Metastatic Liver Carcinoma in the Lung (tissue), 2 donors: ENCODE measurements around a stretch of chr22.

DNA sequence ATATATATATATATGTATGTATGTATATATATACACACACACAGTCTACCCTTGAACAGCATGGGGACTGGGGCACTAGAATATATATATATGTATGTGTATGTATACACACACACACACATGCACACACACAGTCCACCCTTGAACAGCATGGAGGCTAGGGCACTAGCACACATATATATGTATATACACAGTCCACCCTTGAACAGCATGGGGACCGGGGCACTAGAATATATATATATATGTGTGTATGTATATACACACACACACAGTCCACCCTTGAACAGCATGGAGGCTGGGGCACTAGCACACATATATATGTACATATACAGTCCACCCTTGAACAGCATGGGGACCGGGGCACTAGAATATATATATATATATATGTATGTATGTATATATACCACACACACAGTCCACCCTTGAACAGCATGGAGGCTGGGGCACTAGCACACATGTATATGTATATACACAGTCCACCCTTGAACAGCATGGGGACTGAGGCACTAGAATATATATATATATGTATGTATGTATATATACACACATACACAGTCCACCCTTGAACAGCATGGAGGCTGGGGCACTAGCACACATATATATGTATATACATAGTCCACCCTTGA lies 178.1 kb downstream of the TBC1D22A start:
- PRO-cap, 2 experiments, result no peak in any of the 2 experiments

DNA sequence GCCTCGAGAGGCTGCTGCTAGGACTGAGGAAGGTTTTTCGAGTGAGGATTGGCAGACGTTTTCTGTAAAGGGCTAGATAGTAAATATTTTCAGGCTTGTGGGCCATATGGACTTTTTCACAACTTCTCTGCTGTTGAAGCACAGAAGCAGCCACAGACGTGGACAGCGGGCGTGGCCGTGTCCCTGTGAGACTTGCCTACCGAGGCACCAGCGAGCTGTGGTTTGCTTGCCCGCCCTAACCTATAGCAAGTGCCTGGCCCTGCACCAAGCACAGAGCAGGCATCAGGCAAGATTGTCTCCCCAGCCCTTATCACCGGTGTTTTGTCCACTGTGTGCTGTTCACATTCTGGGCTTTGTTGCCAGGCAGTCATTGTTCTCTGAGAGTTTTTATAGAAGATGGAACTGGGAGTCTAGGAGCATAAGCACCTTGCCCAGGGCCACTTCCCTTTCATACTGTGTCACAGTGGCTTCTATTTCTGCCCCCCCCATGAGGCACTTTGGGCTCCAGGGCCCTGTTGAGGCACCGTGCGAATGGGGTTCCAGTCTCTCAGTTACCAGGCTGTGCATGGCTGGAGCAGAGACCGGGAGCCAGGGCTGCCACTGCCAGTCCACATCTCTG lies 279.4 kb downstream of the TBC1D22A start:
- PRO-cap, 2 experiments, result no peak in any of the 2 experiments

DNA sequence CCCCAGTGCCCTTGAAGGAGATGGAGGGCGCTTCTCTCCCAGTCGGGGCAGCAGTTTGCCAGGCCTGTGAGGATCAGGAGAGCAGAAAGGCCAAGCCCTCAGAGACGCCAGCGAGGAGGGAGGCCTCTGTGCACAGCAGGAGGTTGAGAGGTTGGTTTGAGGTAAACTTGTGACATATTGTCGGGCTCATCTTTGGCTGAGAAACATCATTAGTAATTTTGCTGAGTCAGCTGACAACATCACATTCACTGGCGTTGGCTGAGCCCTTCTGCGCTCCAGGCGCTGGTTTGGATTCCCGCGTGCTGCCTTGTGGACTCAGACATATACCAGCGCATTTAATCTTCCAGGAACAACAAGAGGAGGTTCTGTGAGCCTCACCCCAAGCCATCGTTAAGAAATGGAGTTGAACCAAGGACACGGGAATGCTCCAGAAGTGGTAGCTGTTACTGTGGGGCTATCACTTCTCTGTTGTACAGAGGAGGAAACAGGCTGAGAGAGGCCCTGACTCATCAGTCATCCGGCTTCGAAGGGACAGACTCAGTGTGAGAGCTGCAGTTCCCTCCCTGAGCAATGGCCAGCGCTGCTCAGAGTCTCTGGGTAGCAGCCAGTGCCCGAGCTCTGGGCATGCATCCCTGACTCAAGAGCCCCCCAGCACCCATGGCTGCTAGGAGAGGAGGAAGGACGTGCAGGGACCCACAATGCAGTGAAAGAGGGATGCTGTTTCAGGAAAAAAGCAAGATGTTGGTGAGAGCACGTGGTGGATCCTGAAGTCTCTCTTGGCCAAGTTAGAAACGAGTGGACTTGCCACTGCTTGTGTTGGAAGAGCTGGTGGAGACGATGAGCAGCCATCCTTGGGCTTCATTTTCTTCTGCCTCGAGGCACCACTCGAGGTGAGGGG lies 291.3 kb downstream of the TBC1D22A start:
- PRO-cap, 2 experiments, result no peak in any of the 2 experiments

- PRO-cap, 2 experiments, result no peak in any of the 2 experiments
These were observed 292.0 kb downstream of the TBC1D22A start for GRCh38 chr22:47054482-47054773.

GRCh38 chr22:47062671-47063100 lies 300.2 kb downstream of the TBC1D22A start:
- PRO-cap, 2 experiments, result no peak in any of the 2 experiments

- PRO-cap, 2 experiments, result no peak in any of the 2 experiments
These were observed 326.1 kb downstream of the TBC1D22A start for GRCh38 chr22:47088467-47088942.

DNA sequence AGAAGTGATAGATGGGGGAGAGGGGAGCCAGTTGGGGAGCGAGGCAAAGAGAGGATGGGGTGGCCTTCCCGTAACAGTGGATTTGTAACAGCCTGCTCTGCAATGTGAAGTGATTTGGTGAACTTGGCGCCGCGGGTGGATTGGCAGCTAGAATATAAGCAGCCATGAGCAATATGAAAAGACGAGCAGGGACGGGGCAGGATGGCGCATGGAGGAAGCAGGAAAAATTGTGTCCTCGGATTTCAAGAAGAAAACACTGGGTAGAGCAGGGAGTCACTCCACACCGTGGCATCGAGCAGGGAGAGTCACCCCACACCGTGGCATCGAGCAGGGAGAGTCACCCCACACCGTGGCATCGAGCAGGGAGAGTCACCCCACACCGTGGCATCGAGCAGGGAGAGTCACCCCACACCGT lies 354.6 kb downstream of the TBC1D22A start:
- PRO-cap, 2 experiments, result no peak in any of the 2 experiments

- PRO-cap, 2 experiments, result no peak in any of the 2 experiments
These were observed 396.0 kb downstream of the TBC1D22A start for GRCh38 chr22:47158149-47159101.

DNA sequence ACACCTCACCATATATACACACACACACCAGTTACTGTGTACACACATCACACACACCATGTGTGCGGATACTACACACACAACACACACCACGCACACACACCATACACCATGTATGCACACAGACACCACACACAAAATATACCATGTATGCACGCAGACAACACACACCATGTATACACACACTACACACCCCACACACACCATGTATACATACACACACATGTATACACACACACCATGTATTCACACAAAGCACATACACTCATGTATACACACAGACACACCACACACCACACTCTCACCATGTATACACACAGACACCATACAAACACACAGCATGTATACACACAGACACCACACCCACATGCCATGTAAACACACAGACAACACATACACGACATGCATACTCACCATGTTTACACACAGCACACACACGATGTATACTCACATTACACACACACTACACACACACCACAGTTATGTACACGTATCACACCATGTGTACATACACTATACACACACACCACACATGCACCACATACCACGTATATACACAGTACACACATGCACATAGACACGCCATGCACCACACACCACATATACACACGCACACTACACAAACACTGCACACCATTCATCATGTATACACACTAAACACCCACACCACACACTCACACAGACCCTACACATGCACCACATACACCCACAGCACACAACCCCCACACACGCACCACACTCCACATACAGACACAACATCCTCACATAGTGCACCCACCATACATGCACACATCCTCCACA lies 396.9 kb downstream of the TBC1D22A start:
- PRO-cap, 2 experiments, result no peak in any of the 2 experiments

GRCh38 chr22:47163885-47164975 lies 401.8 kb downstream of the TBC1D22A start:
- PRO-cap, 2 experiments, result no peak in any of the 2 experiments

GRCh38 chr22:47631322-47632454 lies 857.7 kb upstream of the TAFA5 start:
- PRO-cap, 2 experiments, result no peak in any of the 2 experiments

- PRO-cap, 2 experiments, result no peak in any of the 2 experiments
These were observed 7.8 kb downstream of the TAFA5 start for GRCh38 chr22:48497133-48497527.

DNA sequence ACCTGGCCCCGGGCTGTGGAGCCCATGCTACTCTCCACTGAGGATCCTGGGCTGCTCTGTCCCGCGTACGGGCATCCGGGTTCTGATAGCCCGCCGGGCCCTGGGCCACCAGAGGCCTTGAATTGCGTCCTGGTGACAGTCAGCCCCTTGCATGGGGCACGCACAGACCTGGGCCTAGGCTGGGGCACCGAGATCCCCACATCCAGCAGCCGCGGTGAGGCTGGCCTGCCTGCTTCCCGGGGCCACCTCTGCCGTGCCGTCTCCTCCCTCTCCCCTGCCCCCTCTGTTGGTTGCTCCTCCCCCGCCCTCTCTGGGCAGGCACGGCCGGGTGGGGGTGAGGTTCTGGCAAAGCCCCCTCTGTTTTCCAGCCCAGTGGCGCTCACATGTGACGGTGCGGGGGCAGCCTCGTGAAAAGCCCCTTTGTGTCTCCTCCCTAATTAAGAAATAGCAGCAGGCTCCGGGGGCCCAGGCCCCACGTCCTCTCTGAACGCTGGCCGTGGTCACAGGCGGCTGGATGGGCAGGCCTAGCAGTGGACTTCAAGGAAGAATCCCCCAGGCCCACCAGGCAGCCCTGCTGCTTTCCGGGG lies 28.3 kb downstream of the TAFA5 start:
- PRO-cap, 2 experiments, result no peak in any of the 2 experiments

- PRO-cap, 2 experiments, result no peak in any of the 2 experiments
These were observed 89.9 kb downstream of the TAFA5 start for GRCh38 chr22:48579177-48579816.

- PRO-cap, 2 experiments, result no peak in any of the 2 experiments
These were observed 165.1 kb downstream of the TAFA5 start for GRCh38 chr22:48654395-48654990.

DNA sequence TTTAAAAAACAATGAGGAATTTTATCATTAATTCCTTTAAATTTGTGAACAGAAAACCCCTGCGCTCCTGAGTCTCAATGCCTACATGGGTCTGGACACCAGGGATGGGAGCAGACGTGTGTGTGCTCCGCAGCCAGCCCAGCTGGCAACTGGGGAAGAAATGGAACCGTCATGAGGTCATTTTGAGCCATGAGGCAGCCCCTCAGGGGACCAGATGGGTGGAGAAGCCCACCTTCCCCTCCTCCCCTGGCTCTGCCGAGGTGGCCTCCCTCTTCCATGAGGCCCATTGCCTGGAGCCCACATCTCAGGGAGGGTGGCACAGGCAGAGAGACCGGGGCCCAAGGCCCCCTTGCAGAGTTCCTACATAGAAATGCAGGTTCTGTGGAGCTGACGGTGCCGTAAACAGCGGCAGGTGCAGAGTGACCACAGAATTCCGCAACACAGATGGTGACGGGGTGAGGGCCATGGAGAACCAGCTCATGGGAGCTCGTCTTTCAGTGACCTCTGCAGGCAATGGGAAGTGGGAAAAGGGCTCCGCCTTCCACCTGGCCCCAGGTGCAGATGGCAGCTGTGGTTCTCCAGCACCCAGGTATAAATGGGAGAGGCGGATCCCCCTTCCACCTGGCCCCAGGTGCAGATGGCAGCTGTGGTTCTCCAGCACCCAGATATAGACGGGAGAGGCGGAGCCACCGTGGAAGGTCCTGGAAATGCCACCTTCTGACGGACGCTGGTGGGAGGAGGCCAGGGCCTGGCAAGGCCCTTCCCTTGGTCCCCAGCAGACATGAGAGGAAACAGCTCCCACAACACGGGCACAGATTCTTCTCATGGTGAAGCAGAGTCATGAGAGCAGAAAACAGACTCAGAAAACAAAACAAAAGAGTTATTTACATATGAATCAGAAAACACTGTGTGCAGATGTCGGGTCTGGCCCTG lies 572.9 kb downstream of the TAFA5 start:
- PRO-cap, 2 experiments, result no peak in any of the 2 experiments

DNA sequence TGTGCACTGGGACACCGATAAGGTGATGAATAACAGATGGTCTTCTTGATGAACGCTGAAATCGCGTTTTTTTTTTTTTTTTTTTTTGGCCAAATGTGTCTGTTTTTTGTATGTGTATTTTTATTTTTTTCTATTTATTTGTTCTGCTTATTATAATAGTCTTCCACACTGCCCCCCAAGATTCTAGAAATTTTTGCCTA lies 577.4 kb downstream of the TAFA5 start:
- PRO-cap, 2 experiments, result no peak in any of the 2 experiments

DNA sequence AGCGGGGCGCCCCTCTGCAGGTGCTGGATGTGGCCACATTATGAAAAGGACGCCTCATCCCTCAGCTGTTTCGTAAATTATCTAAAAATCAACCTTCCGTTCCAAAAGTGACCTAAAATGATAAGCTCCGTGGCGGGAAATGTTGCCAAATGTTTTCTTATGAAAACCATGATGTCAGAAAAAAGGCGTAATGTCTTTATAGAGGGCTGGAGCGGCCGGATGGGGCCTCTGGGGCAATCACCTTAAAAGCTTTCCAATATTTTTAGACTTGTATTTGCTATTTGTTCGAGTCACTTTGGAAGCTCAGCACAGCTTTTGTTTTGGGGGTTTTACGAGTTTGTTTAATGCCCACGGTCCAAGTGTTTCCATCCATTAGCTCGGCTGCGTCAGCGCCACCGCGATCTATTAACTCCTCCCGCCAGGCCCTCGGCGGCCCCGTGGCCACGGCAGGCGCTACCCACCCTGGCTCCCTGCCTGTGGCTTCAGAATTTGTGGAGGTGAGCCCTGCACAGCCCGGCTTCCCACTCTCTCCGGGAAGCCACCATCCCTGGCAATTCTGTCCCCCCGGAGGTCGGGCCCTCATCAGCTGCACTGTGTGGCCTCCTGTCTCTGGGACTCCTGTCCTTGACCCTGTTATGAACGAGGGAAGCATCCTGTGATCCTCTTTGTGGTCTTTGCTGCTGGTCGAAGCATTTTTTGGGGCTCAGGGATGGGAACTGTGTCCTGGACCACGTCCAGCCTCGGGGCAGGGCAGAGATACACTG lies 648.6 kb downstream of the BRD1 start:
- PRO-cap, 2 experiments, result no peak in any of the 2 experiments

DNA sequence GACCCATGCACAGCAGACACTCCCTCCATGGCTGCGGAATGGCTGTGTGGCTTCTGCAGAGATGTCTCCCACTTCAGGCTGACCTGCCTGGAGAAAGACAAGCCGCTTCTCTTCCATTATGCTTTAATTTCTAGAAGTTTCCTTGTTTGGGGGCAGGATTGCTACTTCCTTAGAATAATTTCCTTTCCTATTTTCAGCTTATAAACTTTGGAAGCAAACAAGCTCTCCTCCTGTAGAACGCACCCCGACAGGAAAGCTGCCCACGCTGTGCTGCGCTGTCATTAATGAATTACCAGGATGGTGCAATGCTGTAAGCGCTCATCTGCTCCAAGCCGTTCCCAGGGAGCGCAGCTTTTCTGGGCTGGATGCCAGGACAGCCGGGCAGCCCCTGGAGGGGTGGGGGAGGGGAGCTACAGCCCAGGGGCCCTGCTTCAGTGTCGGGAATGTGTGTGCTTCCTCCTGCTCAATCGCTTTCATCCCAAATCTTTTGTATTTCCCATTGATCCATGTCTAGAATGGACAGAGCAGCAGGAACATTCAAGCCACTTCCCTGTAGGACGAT lies 617.9 kb downstream of the BRD1 start:
- PRO-cap, 2 experiments, result no peak in any of the 2 experiments

DNA sequence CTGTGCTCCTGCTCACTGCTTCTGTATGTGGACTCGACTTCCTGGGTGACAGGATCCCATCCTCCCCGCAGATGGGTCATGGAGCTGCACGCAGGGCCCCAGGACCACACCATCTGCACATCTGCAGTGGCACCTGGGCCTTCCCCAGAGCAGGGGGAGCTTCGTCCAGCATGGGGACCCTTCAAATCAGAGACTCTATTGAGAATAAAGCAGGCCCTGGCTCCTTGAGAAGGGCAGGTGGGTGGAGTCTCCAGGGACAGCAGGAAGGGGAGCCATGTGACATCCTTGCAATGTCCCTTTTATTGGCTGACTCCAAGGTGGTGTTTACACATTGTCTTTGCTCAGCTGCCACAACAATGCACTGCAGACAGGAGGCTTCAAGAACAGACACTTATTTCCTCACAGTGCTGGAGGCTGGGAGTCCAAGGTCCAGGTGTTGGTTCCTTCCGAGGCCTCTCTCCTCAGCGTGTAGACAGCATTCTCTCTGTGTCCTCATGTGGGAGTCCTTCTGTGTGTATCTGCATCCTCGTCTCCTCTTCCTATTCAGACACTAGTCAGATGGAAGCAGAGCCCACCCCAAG lies 591.8 kb downstream of the BRD1 start:
- PRO-cap, 2 experiments, result no peak in any of the 2 experiments